H7 (cell line): ENCODE measurements around the genes OR10H3 and CYP4F2.

- RAMPAGE, long total RNA, result no peak
Measured at GRCh38 chr19:15321797-15322230, 10.5 kb downstream of the BRD4 start.

- RAMPAGE, long total RNA, result no peak
Measured at GRCh38 chr19:15452217-15453247, 2.8 kb upstream of the WIZ start.

DNA sequence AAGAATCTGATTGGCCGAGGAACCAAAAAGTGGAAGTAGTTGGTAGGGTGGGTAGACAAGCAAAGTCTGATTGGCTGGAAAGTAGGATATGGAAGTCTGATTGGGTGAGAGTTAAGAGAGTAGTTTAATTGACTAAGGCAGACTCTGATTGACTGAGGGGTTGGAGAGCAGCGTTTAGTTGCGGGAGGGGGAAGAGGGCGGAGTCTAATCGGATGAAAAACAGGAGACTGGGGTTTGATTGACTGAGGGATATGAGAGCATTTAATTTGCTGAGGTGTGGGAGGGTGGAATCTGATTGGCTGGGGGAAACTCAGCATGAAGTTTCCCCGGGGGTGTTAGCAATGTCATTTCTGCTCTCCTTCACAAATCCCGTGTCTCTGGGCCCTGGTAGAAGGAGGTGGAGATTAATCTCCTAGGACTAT, 9.3 kb upstream of the CYP4F22 start:
- RAMPAGE, long total RNA, result no peak

GRCh38 chr19:15540376-15540755, 32.0 kb downstream of the CYP4F22 start:
- RAMPAGE, long total RNA, result no peak

GRCh38 chr19:15701970-15703026, 25.5 kb upstream of the OR10H2 start:
- RAMPAGE, long total RNA, result no peak

DNA sequence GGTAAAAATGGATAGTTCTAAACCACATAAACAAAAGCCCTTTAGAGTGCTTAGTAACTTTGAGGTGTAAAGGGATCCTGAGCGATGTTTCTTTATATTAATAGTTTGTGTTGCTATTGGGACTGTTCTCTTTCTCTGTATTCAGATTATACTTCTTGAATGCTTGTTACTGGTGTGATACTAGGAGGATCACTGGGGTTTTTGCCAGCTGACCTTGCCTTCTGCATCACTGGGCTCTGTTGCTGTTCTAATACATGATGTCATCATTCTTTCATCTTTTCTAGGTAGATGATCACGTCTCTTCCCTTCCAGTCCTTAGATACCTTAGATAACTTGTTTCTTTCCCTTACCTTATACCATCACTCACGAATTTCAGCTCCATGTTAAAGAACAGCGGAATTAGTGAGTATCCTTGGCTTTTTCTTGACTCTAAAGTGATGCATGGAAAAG, at the start of gene OR10H3:
OR10H3 (plus strand) TSS at position 336 of the 450 bp plus-strand sequence.
- RAMPAGE, long total RNA, result no peak

GRCh38 chr19:15836600-15837346, 21.3 kb upstream of the OR10H1 start:
- RAMPAGE, long total RNA, result no peak

DNA sequence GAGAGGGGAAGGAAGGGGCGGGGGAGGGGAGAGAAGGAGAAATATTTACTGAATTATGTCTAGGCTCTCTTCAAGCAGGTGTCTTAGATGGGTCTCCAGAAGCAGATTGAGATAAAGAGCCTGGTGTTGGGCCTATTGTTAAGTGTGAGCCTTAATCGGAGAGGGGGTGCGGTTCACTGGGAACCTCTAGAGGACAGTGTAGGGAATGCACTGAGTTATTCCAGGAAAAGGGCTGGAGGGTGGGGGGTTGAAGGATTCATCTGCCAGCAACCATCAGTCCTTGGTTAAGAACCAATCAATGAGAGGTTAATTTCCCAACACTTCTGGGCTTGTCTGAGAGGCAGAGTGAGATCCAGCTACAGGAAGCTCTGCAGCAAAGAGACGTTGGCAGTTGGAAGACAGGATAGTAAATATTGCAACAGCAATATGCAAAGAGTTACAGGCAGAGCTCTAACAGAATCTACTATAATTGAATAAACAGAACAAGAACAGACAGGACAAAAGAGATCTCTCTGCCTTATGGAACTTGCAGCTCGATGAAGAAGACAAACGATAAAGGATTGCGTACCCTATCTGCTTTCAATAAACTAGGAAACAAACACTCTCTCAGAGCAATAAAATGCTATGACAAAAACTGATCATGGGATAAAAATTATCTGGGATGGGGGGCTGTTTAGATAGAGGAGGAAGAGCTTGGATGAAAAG, 28.7 kb downstream of the CYP4F2 start:
- RAMPAGE, long total RNA, result no peak

GRCh38 chr19:15897903-15898415, at the start of gene CYP4F2:
Gene CYP4F2 (minus strand): TSS chr19:15898074.
- RAMPAGE, long total RNA, result no peak

GRCh38 chr19:16001985-16002506, 53.2 kb downstream of the OR10H4 start:
- RAMPAGE, long total RNA, result no peak

DNA sequence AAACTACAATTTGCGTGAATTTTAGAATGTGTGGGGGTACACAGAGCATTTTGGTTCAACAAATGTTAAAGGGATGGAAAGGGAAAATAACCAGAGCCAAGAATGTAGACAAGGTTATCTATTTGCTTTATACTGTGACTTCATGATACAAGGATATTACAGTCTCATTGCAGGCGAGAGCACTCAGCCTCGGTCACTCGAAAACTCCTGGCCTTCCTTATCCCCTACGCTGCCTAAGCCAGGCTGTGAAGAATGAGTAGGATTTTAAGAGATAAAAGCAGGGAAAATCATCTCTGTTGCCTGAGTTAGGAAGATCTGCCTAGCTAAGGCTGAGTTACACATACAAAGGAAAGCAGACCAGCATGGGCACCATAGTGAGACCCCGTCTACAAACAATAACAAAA, 8.7 kb upstream of the RAB8A start:
- RAMPAGE, long total RNA, result no peak

DNA sequence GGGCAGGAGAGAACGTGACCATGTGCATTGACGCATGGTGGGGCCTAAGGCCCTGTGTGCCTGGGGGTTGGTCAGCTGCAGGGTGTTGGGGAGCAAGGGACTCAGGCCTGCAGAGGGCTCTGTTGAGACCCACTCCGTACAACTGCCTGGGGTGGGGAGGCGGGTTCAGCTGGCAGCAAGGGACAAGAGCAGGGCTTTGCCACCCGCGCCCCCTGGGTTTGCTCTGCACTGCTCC, 6.0 kb downstream of the RAB8A start:
- RAMPAGE, long total RNA, result no peak

- RAMPAGE, long total RNA, result no peak
Measured at GRCh38 chr19:16216876-16217515, 19.3 kb downstream of the AP1M1 start.

DNA sequence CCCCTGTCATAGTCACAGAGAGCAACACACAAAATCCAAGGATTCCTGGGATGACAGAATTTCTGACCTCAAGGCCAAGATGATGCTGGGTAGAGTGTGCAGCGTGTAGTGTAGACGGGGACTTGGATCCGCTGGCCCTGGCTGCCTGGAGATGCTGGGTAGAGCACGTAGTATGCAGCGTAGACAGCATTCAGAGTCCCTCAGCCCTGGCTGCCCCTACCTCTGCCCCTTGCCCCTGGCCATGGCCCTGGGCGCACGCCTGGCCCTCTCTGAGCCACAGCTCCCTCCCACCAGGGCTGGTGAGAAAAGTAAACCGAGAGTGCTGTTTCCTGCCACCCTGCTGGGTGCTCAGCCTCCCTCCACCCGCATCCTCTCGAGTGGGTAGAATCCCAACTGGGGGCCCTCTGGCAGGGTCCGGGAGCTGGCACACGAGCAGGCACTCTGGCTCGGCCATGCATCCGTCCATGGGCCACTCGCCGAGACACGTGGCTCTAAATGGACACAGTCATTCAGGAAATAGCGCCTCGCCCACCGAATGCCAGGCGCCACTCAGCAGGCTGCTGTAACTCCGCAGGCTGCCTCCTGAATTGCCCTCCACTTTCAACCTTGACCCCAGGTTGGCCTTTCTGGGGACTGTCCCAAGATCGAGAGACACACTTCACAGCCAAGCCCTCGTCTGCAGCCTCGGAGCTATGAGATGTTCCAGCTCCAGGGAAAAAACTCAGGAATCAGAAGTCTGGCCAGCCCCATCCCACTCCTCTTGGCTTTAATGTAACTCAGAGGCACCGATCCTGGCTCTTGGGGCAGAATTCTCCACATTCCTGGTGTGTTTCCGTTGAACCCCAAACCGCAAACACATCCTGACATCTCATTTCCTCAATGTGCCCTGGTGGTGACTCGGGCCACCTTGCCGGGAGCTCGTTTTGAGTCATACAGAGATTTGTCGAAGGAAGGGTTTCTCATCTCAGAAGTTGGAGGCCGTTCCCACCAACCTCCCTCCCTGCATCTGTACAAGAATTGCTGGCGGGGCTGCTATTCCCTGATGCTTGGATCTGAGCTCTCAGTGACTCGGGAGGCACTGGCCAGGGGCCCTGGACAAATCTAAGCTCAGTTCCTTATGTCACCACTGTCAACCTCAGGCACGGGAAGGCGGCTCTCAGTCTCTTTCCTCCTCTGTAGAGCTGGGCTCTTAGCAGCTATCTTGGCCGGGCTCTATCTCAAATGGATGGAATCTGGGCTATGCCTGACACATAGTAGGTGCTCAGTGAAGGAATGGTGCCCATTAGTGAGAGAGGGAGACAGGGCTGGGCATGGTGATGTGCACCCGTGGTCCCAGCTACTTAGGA, 14.1 kb downstream of the KLF2 start:
- RAMPAGE, long total RNA, result no peak

DNA sequence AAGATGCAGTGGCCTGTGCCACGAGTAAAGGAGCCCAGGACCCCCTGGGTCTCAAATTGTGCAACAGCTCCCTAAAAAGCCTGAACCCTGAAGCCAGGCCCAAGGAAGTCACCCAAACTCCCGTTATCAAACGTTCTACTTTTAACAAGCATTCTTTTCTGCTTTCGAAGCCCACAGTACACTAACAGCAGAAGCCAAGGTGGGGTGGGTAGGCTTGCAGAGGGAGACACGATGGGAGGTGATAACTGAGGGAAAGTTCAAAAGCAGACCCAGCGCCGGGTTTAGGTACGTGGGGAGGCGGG, 49.7 kb downstream of the KLF2 start:
- RAMPAGE, long total RNA, result no peak

GRCh38 chr19:16398728-16399193, 73.0 kb downstream of the EPS15L1 start:
- RAMPAGE, long total RNA, result no peak

DNA sequence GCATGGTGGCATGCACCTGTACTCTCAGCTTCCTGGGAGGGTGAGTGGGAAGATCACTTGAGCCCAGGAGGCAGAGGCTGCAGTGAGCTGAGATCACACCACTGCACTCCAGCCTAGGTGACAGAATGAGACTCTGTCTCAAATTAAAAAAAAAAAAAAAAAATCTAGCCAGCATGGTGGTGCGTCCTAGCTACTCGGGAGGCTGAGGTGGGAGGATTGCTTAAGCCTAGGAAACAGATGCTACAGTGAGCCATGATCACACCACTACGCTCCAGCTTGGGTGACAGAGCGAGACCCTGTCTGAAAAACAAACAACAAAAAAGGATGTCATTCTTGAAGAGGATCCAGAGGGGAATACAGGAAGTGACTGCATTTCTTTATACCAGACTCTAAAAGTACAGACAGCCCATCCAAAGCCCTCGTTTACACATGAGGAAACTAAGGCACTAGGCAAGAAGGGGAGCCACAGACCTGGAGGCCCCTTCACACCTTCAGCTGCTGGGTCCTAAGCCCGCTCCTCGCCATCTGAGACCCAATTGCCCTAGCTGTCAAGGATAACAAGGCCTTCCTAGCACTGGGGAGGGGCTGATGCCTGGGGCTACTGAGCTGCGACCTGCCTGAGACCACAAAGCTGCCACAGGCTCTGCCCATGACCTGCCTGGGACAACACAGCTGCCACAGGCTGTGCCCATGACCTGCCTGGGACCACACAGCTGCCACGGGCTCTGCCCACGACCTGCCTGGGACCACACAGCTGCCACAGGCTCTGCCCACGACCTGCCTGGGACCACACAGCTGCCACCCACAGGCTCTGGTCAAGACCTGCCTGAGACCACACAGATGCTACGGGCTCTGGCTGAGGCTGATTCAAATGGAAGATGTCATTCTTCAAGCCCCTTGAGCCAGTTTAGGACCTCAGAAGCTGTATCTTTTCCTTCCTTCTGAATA, 55.0 kb downstream of the EPS15L1 start:
- RAMPAGE, long total RNA, result no peak

GRCh38 chr19:16522732-16523622, 19.3 kb downstream of the CHERP start:
- RAMPAGE, long total RNA, result no peak

DNA sequence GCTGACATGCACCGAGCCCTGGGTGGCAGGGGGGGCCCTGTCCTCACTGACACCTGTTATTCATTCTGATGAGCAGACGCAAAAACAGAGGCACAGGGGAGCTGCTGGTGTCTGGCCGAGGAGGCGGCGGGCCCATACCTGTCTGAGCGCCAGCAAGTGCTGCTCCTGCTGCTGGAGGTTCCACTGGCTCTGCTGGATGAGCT, 7.0 kb downstream of the CHERP start:
- RAMPAGE, long total RNA, result no peak

DNA sequence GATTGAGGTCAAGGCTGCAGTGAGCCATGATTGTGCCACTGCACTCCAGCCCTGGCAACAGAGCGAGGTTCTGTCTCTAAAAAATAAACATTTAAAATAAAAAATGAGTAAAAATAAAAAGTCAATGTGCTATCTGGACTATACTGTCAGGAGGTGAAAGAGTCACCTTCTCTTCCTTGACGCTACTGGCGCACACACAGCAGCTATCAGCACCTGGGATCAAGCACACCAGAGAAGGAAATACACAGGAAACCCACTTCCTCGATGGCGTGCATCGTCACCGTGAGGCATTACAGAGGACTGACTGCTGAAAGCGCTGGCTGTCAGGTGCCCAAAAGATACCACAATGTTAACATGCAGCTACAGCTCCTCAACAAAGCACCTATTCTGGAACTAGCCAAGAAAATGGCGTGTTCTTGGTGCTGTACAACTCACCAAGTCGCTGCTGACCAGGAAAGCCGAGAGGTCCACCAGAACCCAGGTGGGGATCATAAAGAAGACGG, 6.1 kb downstream of the SLC35E1 start:
- RAMPAGE, long total RNA, result no peak